Measurements from ENCODE around the genes ESR2, PPP1R36 and FNTB.

DNA sequence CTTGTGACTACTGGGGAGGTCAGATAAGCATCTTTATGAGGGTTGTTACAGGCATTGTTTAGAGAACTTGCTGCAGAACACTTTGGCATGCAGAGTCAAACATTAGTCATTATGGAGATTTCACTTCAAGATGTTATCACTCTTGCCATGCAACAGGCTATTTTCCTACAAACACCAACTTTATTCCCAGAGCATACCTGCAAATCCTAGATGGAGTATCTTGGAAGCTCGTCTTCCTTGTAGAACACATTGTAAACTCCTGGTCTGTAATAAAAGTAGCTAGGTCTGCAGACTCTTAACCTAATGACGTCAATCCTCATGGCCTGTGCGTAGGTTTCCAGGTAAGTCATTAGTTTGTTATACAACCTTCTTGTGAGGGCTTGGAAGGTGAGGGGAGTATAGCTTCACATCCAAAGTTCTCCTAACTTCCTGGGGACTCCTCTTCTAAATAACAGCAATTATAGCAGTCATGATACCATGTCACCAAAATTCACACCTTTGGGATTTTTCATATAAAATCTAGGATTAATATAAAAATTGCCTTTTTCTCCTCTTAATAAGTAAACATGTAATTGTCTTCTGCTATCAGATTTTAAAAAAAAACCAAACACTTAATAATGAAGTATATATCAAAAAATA lies 36.4 kb upstream of the WDR89 start:
- PRO-cap = no peak
- RRBS = no CpG with 5 or more reads among the region's 3 CpGs

- PRO-cap = no peak
- RRBS = no CpG with 5 or more reads among the region's 1 CpG
Observed at GRCh38 chr14:63864248-63864770, 11.5 kb downstream of the SYNE2 start.

DNA sequence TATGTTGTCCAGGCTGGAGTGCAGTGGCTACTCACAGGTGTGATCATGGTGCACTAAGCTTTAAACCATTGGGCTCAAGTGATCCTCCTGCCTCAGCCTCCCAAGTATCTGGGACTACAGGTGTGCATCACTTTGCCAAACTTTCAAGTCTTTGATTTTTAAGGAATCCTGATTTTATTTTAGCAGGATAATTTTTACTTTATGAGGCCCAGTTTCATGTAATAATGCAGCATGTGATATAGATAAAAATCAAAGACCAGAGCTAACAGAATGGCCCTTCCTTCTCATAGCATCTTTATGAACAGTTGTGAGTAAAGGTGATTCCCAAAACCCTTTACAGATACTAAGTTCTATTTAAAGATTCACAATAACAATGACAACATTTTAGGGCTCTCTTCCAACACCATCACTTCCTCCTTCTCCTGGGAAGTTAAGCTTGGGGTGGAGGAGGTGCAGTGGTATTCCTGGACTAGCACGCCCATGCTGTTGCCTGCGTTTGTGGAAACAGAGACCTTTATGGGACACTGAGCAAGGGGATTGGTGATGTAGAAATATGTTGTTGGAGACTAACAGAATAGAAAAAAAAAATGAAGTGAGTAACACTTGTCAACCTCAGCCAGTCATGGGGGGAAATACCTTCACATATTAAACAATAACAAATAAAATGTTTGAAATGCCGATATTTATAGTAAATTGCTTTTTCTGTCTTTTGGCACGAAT lies 22.4 kb downstream of the SYNE2 start:
- PRO-cap = no peak
- RRBS = no CpG with 5 or more reads among the region's 4 CpGs

DNA sequence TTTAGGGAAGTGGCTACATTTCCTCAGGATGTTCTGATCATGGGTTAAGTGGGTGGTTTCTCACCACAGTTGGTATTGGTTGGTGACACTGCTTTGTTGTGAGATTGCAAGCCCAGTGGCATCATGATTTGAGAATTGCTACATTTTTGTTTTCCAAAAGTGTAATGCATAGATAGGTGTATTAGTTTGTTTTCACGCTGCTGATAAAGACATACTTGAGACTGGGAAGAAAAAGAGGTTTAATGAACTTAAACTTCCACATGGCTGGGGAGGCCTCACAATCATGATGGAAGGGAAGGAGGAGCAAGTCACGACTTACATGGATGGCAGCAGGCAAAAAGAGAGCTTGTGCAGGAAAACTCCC lies 47.3 kb downstream of the SYNE2 start:
- PRO-cap = no peak
- RRBS = no CpG with 5 or more reads among the region's 2 CpGs

- PRO-cap = no peak
- RRBS = no CpG with 5 or more reads among the region's 12 CpGs
Observed at GRCh38 chr14:64195303-64196136, 98.7 kb downstream of the ESR2 start.

DNA sequence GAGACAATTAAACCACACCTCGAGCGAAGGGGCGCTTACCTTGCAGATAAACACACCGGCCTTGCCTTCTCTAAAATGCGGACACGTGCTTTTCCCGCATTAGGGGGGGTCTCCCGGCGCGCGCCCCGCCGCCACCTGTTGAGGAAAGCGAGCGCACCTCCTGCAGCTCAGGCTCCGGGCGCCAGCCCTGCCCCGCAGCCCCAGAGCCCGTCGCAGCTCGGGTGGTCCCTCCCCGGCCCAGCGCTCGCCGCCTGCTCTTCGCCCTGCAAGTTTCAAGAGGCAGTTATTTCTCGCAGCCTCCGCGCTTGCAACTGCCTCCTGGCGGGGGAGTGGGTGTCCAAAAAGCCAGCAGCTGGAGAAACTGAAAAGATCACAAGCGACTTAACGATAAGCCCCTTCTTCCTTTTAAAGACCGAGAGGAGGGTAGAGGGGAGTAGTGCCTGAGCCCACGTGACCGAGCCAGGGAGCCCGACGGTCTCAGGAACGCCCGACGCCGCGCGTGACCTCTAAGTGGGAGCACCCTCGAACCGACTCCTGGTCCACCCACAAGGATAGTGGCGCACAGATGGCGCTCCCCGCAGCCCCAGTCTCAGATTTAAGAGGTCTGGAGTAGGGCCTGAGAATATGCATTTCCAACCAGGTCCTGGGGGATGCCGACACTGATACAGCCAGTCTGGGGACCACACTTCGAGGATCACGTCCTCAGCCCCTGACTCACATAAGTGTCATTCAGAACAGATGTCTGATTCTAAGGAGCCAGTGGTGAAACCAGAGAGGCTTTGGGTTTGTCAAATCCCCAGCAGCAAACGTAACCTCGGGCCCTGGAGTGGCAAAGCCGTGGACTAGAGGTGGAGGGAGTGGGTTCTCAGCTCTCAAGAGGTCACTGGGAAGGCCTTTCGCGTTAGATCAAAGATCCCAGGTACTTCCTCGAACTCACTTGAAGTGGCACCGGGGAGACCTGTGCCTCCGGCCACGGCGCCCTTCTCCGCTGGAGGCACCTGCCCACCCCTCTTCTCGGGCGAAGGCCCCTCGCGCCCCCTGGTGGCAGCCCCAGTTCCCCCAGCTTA lies at the start of gene ESR2:
TSS of gene ESR2 (minus strand) at position 378 of the 1,067 bp plus-strand sequence.
- PRO-cap = unidirectional peak, minus-strand start at position 990 of the sequence
- RRBS = 2% methylated on average over 19 of the region's 66 CpGs

DNA sequence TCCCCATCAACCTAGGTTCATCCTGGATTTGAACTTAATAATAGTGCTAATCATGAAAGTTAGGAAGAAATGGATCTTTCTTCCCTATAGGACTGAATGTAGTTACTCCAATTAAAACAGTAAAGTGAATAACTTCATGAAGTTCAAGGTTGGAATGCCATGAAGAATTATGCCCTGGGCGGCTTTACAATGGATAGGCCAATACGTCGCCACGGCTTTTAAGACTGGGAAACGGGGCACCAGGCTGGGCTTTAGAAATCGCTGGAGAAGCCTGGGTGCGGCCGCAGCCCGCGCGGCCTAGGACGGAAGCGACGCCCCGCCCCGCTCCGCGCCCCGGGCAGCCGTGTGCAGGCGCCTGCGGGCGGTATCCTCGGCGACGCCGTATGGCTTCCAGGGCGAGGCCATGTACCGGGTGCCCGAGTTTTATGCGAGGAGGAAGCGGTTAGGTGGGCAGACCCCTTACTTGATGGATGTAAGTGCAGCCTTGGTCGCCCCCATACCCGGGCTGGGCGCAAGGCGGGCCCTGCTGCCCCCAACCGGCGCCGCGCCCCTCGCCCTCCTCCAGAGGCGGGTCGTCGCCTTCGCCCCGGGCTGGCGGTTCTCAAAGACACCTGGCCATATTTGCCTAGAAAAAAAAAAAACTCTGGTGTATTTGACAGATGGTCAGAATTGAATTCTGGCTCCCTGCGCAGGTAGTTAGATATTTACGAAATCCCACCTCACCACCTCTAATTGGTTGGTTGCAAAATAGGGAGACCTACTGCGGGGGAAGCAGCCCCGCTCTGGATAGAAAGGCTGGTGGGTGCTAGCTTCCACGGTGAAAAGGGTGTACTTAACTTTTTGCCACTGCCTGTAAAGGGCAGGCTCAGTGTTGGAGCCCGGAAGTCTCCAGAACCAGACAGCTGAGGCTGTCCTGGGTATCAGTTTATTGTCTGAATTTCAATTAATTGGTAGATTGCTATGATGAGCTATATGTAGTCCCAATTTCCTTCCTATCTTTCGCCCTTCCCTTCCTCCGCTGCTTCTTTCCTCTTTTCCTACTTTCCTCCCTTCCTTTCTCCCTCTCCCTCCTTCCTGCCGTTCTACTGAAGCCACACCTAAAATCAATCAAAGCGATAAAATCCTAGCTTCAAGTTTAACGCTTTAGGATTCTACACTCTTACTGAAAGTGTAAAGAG lies at the start of gene PPP1R36:
TSS of gene PPP1R36 (plus strand) at position 367 of the 1,178 bp plus-strand sequence.
- PRO-cap = no peak
- RRBS = 5% methylated on average over 26 of the region's 58 CpGs

GRCh38 chr14:64628832-64629638 lies 75.2 kb upstream of the PLEKHG3 start:
- PRO-cap = no peak
- RRBS = no CpG with 5 or more reads among the region's 9 CpGs

DNA sequence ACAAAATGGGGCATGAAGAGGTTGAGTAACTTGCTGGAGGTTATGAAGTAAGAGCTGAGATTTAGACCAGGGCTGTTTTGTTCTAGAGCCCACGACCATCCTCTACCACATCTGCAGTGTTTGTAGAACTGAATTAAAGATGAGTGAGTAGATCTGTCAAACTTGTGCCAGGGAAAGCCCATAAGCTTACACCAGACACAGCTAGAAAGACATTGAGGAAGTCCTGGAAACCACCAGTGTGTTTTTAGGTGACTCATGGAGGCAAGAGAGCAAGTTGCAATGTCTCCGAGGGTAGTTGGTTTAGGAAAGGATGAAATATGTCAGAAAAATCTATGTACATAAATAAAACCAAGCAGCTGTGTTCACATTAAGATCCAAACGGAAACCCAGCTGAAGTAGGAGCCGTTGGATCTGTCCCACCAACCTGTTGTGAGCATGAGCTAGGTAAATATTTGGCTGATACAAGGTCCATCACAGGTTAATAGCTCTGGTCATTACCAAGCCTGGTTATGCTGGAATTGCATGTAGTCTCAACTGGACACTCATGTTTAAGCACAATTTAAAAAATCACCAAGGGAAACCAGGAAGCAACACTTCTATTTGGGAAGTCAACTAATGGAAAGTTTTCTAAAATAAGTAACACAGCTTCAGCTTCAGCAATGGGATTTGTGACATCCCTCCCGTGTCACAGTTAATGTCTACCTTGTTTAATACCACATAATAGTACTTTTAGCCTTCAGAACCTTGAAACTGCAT lies 49.8 kb upstream of the PLEKHG3 start:
- PRO-cap = no peak
- RRBS = no CpG with 5 or more reads among the region's 5 CpGs

DNA sequence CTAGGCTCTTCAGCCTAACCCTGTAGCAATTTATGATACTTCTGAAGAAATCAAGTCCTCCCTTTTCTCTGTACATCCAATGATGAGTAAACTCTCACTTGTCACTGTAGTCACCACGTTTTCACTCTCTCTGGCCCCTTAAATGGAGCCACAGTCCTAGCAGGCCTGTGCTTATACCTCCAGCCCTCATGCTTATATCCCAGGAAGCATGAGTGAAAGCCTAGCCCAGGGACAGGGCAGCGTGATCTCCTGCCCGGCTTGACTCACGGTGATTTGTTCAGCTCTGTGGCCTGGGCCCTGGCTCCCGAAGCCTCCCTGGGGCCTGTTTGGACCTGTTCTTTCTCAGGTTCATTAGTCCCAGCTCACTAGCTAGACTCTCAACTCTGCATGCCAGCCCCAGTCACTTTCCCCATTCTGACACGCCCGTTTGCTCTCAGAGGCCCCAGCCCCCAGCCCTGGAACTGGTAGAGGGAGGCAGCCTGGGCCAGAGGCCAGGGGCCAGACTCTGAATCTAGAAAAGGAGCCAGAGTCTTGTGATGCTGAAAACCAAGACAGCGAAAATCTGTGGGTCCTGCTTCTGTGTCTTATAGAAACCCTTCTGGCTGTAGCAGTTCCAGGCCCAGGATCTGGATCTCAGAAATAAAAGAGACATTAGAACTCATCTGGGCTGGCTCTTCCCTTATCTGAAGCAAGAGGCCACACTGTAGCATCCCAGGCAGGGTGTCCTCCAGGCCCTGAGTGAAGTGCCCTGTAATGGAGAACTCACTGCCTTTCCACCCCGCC lies 23.9 kb upstream of the PLEKHG3 start:
- PRO-cap = bidirectional peak, plus-strand start at position 487 of the sequence, minus-strand start at position 265 of the sequence
- RRBS = no CpG with 5 or more reads among the region's 9 CpGs

GRCh38 chr14:64681750-64682799 lies 22.1 kb upstream of the PLEKHG3 start:
- PRO-cap = bidirectional peak, plus-strand start at chr14:64682068, minus-strand start at chr14:64681924; bidirectional peak, plus-strand start at chr14:64682528, minus-strand start at chr14:64682197
- RRBS = 20% methylated on average over 1 of the region's 18 CpGs

DNA sequence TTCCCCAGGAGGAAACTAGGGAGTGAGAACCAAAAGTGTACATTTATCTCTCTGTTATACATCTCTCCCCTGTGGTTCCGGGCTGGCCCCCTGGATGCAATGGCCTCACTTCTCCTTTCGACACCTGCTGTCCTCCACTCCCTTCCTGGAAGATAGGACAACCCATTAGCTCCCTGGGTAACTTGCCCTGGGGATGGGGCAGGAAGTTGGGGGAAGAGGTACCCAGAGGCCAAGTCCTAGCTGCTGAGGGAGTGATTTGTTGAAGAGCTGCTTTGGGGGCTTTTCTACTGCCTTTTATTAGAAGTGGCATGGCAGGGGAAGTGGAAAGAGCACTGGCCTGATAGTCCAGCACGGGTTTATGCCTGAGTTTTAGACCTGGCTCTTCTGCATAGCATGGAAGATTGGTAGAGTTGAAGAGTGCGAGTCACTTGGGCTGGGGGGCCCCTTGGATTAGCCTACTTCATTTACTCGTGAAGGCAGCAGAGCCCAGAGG lies 1.6 kb downstream of the PLEKHG3 start:
- PRO-cap = no peak
- RRBS = 14% methylated on average over 1 of the region's 5 CpGs

- PRO-cap = no peak
- RRBS = no CpG with 5 or more reads among the region's 8 CpGs
Observed at GRCh38 chr14:64737728-64738130, 33.5 kb downstream of the PLEKHG3 start.

- PRO-cap = no peak
- RRBS = 97% methylated on average over 5 of the region's 20 CpGs
Observed at GRCh38 chr14:64741058-64741712, 37.0 kb downstream of the PLEKHG3 start.

GRCh38 chr14:64748538-64749297 lies 44.5 kb downstream of the PLEKHG3 start:
- PRO-cap = no peak
- RRBS = 94% methylated on average over 11 of the region's 39 CpGs

GRCh38 chr14:64986574-64987754 lies at the start of gene FNTB:
TSS of gene FNTB (plus strand) at chr14:64986895.
- PRO-cap = bidirectional peak, plus-strand start at chr14:64986909, minus-strand start at chr14:64986707; bidirectional peak, plus-strand start at chr14:64987241, minus-strand start at chr14:64987072
- RRBS = 2% methylated on average over 6 of the region's 73 CpGs

- PRO-cap = no peak
- RRBS = no CpG with 5 or more reads among the region's 3 CpGs
Observed at GRCh38 chr14:65072957-65073529, 29.3 kb downstream of the MAX start.

- PRO-cap = no peak
- RRBS = no CpG with 5 or more reads among the region's 5 CpGs
Observed at GRCh38 chr14:65100479-65101135, 1.7 kb downstream of the MAX start.

DNA sequence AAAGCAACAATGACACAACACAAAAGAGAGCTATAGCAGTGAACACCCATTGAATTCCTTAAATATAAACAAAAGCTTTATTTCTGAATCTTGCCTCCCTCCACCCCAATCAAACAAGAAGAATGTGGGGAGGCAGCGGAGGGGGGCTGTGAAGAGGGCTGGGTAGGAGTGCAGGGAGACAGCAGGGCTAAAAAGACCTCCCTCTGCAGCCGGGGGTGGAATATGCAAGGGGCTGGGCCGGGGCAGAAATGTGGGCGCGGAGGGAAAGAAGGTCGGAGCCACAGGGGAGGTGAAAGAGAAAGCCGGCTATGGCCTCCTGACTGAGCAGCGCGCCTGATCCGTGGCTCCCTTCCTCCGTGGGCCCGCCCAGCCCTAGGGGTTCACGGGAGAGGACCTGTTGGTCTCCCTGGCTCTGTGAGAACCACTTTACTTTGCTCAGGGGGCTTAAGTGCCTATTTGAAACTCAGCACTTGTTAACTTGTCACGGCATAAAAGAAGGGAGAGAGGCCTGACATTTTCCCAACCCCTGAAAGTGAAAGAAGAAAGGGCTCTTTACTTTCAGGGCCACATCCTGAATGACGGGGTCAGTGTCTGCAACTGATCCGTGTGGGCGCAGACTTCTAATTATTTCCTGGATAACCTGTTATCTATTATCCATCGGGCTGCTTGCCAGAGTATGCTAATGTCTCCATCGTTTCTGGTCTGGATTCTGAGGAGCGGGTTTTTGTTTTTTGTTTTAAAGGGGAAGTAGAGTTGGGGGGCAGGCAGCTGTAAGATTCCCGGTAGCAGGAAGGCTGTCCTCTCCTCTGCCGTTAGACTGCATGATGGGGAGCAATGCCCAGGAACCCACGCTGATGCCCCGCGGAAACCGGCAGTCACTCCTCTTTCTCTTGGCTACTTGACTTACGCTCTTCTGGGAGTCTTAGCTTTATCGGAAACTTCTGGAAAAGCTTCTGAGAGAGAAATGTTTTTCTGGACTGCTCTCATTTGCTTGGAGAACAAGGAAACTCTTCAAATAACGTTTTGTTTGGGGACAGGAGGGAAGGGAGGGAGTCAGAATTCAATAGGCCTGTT lies 127.5 kb upstream of the MAX start:
- PRO-cap = unidirectional peak, minus-strand start at position 987 of the sequence
- RRBS = 12% methylated on average over 11 of the region's 29 CpGs

DNA sequence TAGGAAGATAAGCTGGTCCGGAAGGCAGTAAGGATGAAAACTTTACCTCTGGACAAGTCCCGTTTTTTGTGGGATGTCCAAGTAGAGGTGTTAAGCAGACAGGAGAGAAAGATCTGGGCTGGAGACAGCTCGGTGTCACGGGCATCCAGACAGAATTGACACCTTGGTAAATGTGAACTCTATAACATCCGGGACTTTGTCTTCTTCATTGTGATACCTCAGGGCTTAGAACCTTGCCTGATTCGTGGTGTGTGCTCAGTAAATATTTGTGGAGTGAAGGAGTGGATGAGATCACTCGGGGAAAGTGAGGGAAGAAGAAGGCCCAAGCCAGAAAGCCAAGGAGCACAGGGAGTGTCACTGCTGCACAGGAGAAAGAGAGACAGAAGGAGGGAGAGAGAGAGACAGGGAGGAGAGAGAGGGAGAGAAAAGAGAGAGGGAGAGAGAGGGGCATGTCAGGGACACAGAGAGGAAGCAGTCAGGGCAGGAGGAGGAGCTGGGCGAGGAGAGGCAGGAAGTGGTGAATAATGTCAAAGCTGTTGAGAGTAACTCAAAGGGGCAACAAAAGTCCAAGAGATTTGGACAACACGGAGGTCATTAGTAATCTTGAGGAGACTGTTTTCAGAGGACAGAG lies 141.5 kb upstream of the MAX start:
- PRO-cap = no peak
- RRBS = 60% methylated on average over 1 of the region's 9 CpGs